ENCODE data around the gene BCAP29.

- PRO-cap, 5 experiments, result no peak in any of the 5 experiments
- RAMPAGE, long total RNA, 2 experiments, result no peak in any of the 2 experiments
- RRBS, result no CpG with 5 or more reads among the region's 2 CpGs
Observed at GRCh38 chr7:106261685-106262728, 22.8 kb downstream of the NAMPT start.

GRCh38 chr7:106266511-106267545, 18.0 kb downstream of the NAMPT start:
- PRO-cap, 5 experiments, result peak in 1 of 5 experiments; most common minus-strand start chr7:106266699 (in 1)
- RAMPAGE, long total RNA, 2 experiments, result no peak in any of the 2 experiments
- RRBS, result no CpG with 5 or more reads among the region's 5 CpGs

DNA sequence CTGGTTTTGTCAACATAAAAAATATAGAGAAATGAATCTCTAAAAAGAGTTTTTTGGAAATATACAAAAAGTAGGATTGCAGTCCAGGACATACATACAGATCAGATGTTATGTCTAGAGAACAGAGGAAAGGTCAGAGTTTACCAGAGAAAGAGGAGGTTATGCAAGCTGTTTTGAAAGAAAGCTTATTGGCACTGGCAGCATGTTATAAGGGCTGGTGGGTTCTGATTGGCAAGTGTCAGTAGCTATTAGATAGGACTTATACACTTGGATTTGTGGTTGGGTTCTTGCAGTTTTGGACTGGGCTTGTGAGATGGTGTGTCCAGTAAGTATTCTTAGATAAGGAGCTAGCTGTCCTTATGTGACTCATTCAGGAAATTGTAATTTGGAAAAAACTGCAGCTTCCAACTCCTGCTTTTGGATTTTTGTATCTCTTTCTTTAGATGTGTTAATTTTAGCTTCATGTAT, 130.6 kb upstream of the NAMPT start:
- PRO-cap, 5 experiments, result peak in 1 of 5 experiments; most common plus-strand start position 303 of the sequence (in 1); most common minus-strand start position 135 of the sequence (in 1)
- RAMPAGE, long total RNA, 2 experiments, result no peak in any of the 2 experiments

GRCh38 chr7:106485160-106485868, 175.6 kb downstream of the CCDC71L start:
- PRO-cap, 5 experiments, result peak in 3 of 5 experiments; most common plus-strand start chr7:106485404 (in 2); most common minus-strand start chr7:106485335 (in 2)
- RAMPAGE, long total RNA, 2 experiments, result no peak in any of the 2 experiments
- RRBS, result no CpG with 5 or more reads among the region's 4 CpGs

- PRO-cap, 5 experiments, result peak in 3 of 5 experiments; most common minus-strand start chr7:106530319 (in 1)
- RAMPAGE, long total RNA, 2 experiments, result no peak in any of the 2 experiments
- RRBS, result no CpG with 5 or more reads among the region's 5 CpGs
Observed at GRCh38 chr7:106530080-106530596, 130.8 kb downstream of the CCDC71L start.

- PRO-cap, 5 experiments, result peak in 3 of 5 experiments; most common minus-strand start chr7:106598803 (in 3)
- RAMPAGE, long total RNA, 2 experiments, result no peak in any of the 2 experiments
- RRBS, result no CpG with 5 or more reads among the region's 6 CpGs
Observed at GRCh38 chr7:106598648-106599267, 62.2 kb downstream of the CCDC71L start.

DNA sequence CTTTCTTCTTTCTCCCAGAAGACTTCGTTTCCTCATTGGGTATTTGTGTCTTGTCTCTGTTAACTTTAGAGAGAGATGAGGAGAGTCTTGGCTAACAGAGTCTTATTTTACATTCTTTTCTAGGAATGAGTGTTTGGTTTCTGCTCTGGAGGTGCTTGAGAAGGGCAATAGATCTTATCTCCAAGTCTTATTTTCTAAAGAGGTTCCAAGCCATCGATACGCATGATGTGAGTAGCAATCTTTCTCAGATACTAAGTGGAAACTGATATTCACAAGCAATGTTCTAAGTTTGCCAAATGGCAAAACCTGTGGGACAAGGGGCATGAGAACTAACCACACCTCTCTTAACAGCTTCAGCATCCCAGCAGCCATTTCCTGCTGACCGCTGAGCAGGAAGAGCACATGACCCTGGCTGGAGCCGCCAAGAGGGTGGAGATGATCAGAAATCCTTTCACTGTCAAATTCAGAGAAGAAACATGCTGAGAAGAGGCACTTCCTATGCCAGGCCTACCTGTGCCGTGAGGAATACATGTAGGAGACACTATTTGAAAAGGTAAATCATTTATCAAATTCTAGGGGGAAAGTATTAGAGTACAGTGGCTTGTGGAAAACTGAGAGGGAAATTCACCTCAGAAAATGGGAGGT, 35.2 kb downstream of the CCDC71L start:
- PRO-cap, 5 experiments, result no peak in any of the 5 experiments
- RAMPAGE, long total RNA, 2 experiments, result no peak in any of the 2 experiments
- RRBS, result no CpG with 5 or more reads among the region's 6 CpGs

DNA sequence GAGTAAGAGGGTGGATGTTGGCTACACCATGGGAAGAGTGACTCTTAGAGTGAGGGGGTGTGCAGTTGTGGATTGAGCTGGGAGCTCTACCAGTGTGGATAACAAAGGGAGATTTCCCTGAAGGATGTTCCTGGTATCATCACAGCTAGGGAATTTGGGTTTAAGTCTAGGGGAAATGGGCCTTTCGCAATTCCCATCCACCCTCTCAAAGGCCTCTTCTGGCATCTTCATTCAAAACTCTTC, 328 bp upstream of the CCDC71L start:
- PRO-cap, 5 experiments, result peak in 1 of 5 experiments; most common plus-strand start position 60 of the sequence (in 1)
- RAMPAGE, long total RNA, 2 experiments, result no peak in any of the 2 experiments
- RRBS, result no CpG with 5 or more reads among the region's 1 CpG

DNA sequence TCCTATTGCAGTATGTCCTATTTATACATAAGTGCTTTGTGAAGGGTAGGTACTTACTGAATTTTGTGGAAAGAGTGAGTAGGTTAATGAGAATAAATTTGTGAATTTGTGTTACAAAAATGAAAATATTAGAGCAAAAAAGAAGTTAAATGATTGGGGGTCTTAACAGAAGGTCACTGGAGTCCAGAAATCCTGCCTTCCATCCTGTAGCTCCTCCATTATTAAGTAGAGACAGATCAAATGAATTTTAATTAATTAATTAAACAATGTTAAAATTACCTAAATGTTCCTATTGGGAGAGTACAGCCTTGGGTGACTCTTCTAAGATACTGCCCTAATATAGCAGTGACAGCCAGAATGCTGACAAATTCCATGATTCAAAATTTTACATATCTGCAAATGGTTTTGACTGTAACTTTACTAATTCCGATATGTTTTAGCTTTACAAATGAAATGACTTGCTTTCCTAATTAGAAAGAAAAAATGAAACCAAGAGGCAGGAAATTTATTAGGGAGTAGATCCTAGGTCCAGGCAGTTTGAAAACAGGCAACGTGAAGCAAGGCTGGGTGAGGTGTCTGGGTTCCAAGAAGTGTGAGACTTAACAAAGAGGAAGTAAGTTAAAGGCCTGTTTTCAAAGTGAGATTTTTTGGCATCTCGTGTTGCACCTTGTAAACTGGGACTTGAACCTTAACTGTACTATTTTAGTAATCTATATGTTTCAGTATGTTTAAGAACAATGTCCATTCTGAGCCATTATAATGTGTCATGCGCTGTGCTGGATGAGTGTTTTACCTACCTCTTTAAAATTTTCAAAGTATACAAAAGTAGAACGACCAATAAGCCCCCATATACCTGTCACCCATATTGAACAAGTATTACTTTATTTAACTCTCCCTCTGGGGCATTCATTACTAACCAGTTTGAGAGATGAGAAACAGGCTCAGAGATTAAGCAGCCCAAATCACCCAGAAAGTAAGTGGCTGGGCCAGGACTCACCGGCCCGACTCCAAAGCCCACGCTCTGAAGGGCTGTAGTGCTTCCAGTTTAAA, 1.6 kb downstream of the PIK3CG start:
- PRO-cap, 5 experiments, result no peak in any of the 5 experiments
- RAMPAGE, long total RNA, 2 experiments, result no peak in any of the 2 experiments
- RRBS, result no CpG with 5 or more reads among the region's 8 CpGs

GRCh38 chr7:106867423-106867748, 2.3 kb downstream of the PIK3CG start:
- PRO-cap, 5 experiments, result no peak in any of the 5 experiments
- RAMPAGE, long total RNA, 2 experiments, result no peak in any of the 2 experiments
- RRBS, result no CpG with 5 or more reads among the region's 19 CpGs

DNA sequence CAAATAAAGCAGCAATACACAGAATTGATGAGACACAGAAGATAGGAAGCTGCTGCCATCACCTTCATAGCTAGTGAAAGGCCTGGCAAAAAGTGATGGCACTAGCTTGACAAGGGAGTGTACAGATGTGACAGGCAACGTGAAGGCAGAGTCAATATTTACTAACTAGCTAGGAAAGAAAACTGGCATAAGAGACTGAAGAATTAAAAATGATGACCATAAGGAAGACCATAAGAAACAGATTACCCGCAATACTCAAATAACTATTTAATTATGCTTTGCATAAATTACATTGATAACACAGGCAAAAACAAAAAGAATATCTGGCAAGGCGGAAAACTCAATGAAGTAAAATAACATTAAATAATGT, 9.5 kb downstream of the GPR22 start:
- PRO-cap, 5 experiments, result no peak in any of the 5 experiments
- RAMPAGE, long total RNA, 2 experiments, result no peak in any of the 2 experiments
- RRBS, result no CpG with 5 or more reads among the region's 3 CpGs

DNA sequence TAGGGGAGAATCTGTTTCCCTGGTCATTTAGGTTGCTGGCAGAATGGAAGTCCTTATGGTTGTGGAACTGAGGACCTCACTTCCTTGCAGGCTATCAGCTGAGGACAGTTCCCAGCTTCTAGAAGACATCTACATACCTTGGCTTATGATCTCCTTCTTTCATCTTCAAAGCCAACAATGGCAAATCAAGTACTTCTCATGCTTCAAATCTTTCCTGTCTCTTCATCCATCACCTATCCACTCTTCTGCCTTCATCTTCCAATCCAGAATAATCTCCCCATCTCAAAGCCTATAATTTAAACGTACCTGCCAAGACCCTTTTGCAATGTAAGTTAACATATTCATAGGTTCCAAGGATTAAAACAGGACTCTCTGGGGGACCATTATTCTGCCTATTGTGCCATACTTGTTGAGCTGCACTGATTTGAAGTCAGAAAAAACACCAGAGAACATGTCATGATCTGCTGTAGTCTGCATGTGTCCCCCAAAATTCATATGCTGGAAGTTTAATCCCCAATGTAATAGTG, 22.7 kb downstream of the GPR22 start:
- PRO-cap, 5 experiments, result no peak in any of the 5 experiments
- RAMPAGE, long total RNA, 2 experiments, result no peak in any of the 2 experiments
- RRBS, result no CpG with 5 or more reads among the region's 1 CpG

- PRO-cap, 5 experiments, result no peak in any of the 5 experiments
- RAMPAGE, long total RNA, 2 experiments, result no peak in any of the 2 experiments
- RRBS, result no CpG with 5 or more reads among the region's 8 CpGs
Observed at GRCh38 chr7:107506571-107507124, 36.8 kb downstream of the GPR22 start.

DNA sequence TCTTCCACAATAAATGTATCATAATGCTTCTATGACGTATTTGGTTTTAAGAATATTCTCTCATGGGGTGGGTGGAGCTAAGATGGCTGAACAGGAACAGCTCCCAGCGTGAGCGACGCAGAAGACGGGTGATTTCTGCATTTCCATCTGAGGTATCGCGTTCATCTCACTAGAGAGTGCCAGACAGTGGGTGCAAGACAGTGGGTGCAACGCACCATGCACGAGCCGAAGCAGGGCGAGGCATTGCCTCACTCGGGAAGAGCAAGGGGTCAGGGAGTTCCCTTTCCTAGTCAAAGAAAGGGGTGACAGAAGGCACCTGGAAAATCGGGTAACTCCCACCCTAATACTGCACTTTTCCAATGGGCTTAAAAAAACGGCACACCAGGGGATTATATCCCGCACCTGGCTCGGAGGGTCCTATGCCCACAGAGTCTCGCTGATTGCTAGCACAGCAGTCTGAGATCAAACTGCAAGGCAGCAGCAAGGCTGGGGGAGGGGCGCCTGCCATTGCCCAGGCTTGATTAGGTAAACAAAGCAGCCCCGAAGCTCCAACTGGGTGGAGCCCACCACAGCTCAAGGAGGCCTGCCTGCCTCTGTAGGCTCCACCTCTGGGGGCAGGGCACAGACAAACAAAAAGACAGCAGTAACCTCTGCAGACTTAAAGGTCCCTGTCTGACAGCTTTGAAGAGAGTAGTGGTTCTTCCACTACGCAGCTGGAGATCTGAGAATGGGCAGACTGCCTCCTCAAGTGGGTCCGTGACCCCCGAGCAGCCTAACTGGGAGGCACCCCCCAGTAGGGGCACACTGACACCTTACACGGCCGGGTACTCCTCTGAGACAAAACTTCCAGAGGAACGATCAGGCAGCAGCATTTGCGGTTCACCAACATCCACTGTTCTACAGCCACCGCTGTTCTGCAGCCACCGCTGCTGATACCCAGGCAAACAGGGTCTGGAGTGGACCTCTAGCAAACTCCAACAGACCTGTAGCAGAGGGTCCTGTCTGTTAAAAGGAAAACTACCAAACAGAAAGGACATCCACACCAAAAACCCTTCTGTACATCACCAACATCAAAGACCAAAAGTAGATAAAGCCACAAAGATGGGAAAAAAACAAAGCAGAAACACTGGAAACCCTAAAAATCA, 38.4 kb downstream of the GPR22 start:
- PRO-cap, 5 experiments, result no peak in any of the 5 experiments
- RAMPAGE, long total RNA, 2 experiments, result no peak in any of the 2 experiments
- RRBS, result no CpG with 5 or more reads among the region's 28 CpGs

GRCh38 chr7:107579935-107581008, at the start of gene BCAP29:
Gene BCAP29, plus strand, starts transcription at chr7:107580246.
- PRO-cap, 5 experiments, result peak in 5 of 5 experiments; most common plus-strand start chr7:107580556 (in 3); most common minus-strand start chr7:107580015 (in 4)
- RAMPAGE, long total RNA, 2 experiments, result start-site peak on the plus strand in 2 of 2 experiments, at chr7:107580219-107580277 at its widest, 1,758 to 3,955 reads per replicate
- RRBS, result 1% methylated on average over 34 of the region's 89 CpGs

GRCh38 chr7:107930977-107931575, 40.1 kb downstream of the DLD start:
- PRO-cap, 5 experiments, result no peak in any of the 5 experiments
- RAMPAGE, long total RNA, 2 experiments, result no peak in any of the 2 experiments
- RRBS, result no CpG with 5 or more reads among the region's 6 CpGs

DNA sequence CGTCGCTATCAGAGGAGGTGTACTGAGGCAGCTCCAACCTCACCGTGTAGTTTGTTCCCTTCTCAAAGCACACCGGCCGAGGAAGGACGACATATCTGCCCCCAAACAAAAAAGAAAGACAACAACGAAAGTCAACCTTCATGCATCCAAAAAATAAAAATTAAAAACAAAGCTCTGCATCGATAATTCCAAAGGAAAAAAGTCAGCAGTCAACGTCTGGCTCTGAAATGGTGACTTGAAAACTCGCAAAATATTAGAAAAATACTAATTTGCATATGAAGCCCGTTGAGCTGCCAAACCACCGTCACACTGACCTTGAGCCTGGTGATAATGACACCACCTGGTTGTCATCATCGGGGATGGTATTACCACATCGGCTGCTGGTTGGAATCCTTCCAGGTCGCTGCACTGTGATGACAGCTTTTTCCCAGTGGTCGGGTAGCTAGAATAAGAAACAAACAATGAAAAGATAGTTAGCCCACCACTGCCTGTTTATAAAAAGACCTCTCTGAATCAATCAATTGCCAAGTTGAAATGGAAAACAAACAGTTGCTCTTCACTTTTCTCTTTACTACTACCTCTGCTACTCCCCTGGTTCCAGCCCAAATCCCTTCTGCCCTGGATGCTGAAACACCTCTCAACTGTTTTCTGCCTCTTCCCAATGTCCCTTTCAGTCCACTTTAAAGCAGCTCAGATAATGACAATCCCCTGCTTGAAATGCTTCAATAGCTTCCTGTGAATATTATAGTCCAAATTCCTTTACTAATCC, 41.5 kb downstream of the LAMB1 start:
- PRO-cap, 5 experiments, result no peak in any of the 5 experiments
- RAMPAGE, long total RNA, 2 experiments, result no peak in any of the 2 experiments
- RRBS, result no CpG with 5 or more reads among the region's 16 CpGs

- PRO-cap, 5 experiments, result no peak in any of the 5 experiments
- RAMPAGE, long total RNA, 2 experiments, result no peak in any of the 2 experiments
- RRBS, result no CpG with 5 or more reads among the region's 6 CpGs
Observed at GRCh38 chr7:108095251-108095877, 34.8 kb downstream of the LAMB4 start.

GRCh38 chr7:108416186-108416755, 40.0 kb downstream of the NRCAM start:
- PRO-cap, 5 experiments, result no peak in any of the 5 experiments
- RAMPAGE, long total RNA, 2 experiments, result no peak in any of the 2 experiments
- RRBS, result no CpG with 5 or more reads among the region's 5 CpGs

GRCh38 chr7:108514067-108515199, 11.5 kb downstream of the PNPLA8 start:
- PRO-cap, 5 experiments, result no peak in any of the 5 experiments
- RAMPAGE, long total RNA, 2 experiments, result no peak in any of the 2 experiments
- RRBS, result no CpG with 5 or more reads among the region's 15 CpGs

Measured in liver (tissue), 9 donors.